ENCODE results near the gene RAB3C.

GRCh38 chr5:55633425-55634279, 78.5 kb downstream of the SLC38A9 start:
- PRO-cap, result no peak
- RRBS, 2 experiments, result no CpG with 5 or more reads among the region's 6 CpGs

DNA sequence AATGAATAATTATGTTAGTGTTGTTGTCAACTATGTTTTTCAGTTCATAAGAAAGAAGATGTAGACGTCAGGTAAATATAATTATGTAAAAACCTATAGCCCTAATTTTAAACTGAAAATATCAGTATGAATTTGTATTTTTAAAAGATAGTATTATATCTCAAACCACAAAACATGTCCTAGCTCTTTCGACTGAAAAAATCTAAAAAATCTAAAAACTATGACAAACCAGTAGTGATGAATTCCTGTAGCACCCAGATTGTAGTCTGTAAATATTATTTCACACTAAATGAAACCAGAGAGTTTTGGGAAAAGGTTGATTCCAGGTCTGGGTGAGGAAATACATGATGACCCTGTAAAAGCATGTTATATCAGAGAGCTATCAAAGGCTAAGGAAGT, 29.5 kb downstream of the IL6ST start:
- PRO-cap, result no peak
- RRBS, 2 experiments, result no CpG with 5 or more reads among the region's 2 CpGs

- PRO-cap, result no peak
- RRBS, 2 experiments, result no CpG with 5 or more reads among the region's 5 CpGs
Observed at GRCh38 chr5:55973056-55973515, 21.7 kb downstream of the IL6ST start.

- PRO-cap, result no peak
- RRBS, 2 experiments, result no CpG with 5 or more reads among the region's 3 CpGs
Observed at GRCh38 chr5:55975217-55975688, 19.5 kb downstream of the IL6ST start.

DNA sequence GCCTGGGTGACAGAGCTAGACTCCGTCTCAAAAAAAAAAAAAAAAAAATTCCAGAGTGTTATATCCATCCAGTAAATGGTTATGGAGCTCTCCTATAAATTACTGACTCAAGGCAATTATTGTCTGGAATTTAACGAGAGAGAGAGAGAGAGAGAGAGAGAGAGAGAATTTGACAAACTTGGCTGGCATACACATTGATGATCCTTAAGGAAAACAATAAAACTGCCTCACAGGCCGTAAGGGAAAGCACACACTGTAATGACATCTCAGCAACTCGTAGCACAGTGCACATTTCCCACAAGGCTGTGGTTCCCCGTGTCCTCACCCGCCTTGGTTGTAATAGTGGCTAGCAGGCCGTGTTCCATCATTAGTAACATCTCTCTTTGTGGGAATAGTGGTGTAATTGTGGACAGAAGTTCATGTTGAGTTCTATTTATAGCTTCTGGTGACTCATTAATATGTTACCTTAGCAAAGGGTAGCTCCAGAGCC, 63.4 kb upstream of the IL6ST start:
- PRO-cap, result no peak
- RRBS, 2 experiments, result no CpG with 5 or more reads among the region's 7 CpGs

DNA sequence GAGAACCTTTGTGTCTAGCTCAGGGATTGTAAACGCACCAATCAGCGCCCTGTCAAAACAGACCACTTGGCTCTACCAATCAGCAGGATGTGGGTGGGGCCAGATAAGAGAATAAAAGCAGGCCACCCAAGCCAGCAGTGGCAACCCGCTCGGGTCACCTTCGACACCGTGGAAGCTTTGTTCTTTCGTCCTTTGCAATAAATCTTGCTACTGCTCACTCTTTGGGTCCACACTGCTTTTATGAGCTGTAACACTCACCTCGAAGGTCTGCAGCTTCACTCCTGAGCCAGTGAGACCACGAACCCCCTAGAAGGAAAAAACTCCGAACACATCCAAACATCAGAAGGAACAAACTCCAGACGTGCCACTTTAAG, 63.2 kb upstream of the ANKRD55 start:
- PRO-cap, result no peak
- RRBS, 2 experiments, result no CpG with 5 or more reads among the region's 11 CpGs

- PRO-cap, result no peak
- RRBS, 2 experiments, result no CpG with 5 or more reads among the region's 4 CpGs
Observed at GRCh38 chr5:56422077-56422586, 189.0 kb upstream of the ANKRD55 start.

GRCh38 chr5:56480598-56481172, 247.6 kb upstream of the ANKRD55 start:
- PRO-cap, result bidirectional peak, plus-strand start at chr5:56480850, minus-strand start at chr5:56480720; bidirectional peak, plus-strand start at chr5:56481064, minus-strand start at chr5:56480921
- RRBS, 2 experiments, result 2% methylated on average over 7 of the region's 44 CpGs; no CpG with 5 or more reads in 1 of the 2 experiments

- PRO-cap, result no peak
- RRBS, 2 experiments, result no CpG with 5 or more reads among the region's 3 CpGs
Observed at GRCh38 chr5:56612994-56613370, 202.4 kb upstream of the MAP3K1 start.

DNA sequence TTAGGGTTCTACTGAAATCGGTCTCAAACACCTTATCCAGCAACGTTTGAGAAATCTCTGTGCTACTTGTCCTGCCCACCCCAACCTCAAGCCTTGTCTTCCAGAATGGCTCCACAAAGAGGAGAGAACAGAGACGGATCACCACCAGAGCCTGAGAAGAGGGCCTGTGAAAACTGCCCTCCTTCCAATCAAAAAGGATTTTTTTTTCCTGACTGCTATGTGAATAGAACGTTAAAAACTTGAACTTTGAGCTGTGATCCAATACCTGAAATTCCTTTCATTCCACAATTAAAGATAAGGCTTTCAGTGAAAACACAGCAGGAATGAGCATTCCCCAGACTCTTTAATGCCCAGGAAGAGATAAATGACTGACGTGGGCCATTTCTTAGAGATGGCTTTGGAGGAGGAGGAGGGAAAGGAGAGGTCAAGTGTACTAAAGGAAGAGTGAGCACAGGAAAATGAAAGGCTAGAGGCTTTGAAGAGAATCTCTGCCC, 178.0 kb upstream of the MAP3K1 start:
- PRO-cap, result no peak
- RRBS, 2 experiments, result no CpG with 5 or more reads among the region's 5 CpGs

- PRO-cap, result no peak
- RRBS, 2 experiments, result no CpG with 5 or more reads among the region's 7 CpGs
Observed at GRCh38 chr5:56760577-56761498, 54.5 kb upstream of the MAP3K1 start.

GRCh38 chr5:56909688-56910149, 323 bp downstream of the SETD9 start:
- PRO-cap, result bidirectional peak, plus-strand start at chr5:56910058, minus-strand start at chr5:56909815
- RRBS, 2 experiments, result no CpG with 5 or more reads among the region's 42 CpGs

GRCh38 chr5:56933148-56933505, 18.8 kb downstream of the MIER3 start:
- PRO-cap, result no peak
- RRBS, 2 experiments, result no CpG with 5 or more reads among the region's 2 CpGs

DNA sequence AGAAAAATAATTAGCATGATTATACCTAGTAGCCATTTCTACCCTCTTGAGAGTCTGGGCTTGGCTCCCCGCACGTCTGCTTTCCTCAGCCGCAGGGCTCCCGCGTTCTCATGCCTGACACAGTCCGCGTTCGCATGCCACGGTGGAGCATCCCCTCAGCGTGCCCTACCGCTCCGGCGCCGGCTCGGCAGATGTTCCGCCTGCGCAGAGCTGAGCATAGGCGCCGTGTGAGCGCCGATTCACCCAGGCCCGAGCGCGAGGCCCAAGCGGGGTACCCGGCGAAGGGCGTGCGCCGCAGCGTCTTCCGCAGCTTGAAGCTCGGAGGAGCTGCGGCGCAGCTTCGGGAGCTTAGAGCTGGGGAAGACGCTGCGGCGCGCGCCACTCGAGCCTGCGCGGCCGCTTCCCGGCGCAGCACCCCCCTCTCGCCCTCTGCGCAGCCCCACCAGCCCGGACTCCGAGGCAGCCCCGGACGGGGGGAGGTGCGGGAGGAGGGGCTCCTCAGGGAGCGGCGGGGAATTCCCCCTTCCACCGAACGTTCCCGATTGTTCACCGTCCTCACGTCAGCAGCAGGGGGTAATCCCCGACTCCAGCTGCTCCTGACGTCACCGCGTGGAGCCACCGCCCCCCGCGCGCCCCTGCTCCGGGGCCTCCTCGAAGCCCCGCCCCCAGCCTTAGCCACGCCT, 595 bp upstream of the GPBP1 start:
- PRO-cap, result bidirectional peak, plus-strand start at position 120 of the sequence, minus-strand start at position 193 of the sequence; bidirectional peak, plus-strand start outside the sequence, minus-strand start at position 431 of the sequence
- RRBS, 2 experiments, result 2 to 4% methylated on average over 5 to 14 of the region's 73 CpGs

- PRO-cap, result no peak
- RRBS, 2 experiments, result no CpG with 5 or more reads among the region's 6 CpGs
Observed at GRCh38 chr5:57445490-57445978, 37.1 kb downstream of the ACTBL2 start.

- PRO-cap, result no peak
- RRBS, 2 experiments, result no CpG with 5 or more reads among the region's 5 CpGs
Observed at GRCh38 chr5:57835011-57835679, 352.5 kb upstream of the ACTBL2 start.

GRCh38 chr5:57891389-57892083, 408.9 kb upstream of the ACTBL2 start:
- PRO-cap, result no peak
- RRBS, 2 experiments, result no CpG with 5 or more reads among the region's 4 CpGs

- PRO-cap, result no peak
- RRBS, 2 experiments, result no CpG with 5 or more reads among the region's 4 CpGs
Observed at GRCh38 chr5:57989429-57989812, 470.5 kb downstream of the PLK2 start.

DNA sequence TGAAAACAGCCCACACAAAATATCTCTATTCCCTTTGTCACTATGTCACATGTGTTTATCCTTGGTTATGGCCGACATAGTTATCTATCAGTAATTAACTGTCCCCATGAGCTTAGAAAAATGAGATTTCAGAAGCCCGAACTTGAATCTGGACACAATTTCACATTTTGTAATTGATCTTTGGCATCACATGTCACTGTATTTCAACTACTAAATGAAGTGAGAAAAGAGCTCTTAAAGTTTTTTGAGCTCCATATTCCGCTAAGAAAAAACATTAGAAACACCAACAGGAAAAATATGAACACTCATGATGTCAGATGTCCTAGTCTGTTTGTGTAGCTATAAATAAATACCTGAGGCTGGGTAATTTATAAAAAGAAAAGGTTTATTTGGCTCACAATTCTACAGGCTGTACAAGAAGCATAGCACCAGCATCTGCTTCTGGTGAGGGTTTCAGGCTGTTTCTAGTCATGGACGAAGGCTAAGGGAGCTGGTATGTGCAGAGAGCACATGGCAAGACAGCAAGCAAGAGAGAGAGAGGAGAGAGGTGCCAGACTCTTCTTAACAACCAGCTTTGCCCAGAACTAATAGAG, 186.3 kb downstream of the PLK2 start:
- PRO-cap, result no peak
- RRBS, 2 experiments, result no CpG with 5 or more reads among the region's 4 CpGs

DNA sequence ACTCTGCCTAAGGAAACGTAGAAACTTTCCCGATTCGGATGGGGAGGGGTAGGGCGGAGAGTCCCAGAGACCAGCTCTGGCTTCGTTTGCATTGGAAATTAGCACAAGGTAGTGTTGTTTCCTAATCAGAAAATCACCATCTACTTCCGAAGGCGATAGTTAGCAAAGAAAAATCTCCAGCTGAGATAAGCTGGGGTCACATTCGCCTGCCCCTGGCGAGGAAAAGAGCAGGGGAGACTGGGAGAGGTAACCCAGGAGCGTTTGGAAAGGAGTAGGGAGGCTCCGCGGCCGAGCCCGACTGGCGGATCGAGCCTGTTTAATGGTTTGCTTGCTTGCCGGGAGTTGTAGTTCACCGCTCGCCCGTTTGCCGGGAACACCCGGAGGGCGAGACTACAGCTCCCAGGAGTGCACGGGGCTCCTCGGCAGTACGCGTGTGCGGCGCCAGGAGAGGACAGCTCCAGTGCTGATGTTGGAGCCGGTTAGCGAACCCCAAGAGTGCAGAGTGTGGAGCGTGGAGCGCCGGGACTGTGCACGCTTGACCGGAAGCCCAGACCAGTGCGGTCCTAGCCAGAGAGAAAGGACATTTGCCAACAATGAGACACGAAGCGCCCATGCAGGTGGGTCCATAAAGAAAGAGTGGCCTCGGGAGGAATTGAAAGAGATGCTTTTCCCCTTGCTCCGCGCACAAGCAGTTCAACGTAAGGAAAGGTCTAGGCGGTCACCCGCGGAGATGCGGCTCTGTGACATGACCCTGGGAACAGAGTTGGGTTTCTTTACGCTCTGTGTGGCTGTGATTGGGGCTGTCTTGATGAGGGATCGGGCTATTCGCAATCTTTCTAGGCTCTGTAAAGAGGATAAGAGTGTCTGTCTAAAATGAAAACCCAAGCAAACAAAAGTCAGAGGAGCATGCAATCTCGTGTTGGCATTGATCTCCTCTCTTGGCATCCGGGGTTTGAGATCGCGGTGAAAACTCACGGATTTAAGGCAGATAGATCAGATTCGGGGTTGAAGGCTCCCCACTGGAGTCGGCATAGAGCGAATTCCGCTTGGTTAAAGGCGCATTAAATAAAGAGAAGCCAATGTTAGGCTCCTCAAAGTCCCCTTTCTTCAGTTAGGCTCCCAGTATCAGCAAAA, at the start of gene RAB3C:
TSS of gene RAB3C (plus strand) at position 460 of the 1,134 bp plus-strand sequence.
- PRO-cap, result no peak
- RRBS, 2 experiments, result 0 to under 1% methylated on average over 4 to 6 of the region's 60 CpGs

Measured in astrocyte (in vitro differentiated cells and primary cell).